ENCODE measurements around a stretch of chr3.

GRCh38 chr3:170045590-170045889 is 7.7 kb downstream of the GPR160 start:
- CAGE, long polyA plus RNA: no peak
- RRBS: no CpG with 5 or more reads among the region's 2 CpGs

GRCh38 chr3:170355767-170356266 is 1.7 kb upstream of the SKIL start:
- CAGE, long polyA plus RNA: no peak
- RRBS: no CpG with 5 or more reads among the region's 11 CpGs

GRCh38 chr3:170760013-170760380 is 110.0 kb downstream of the RPL22L1 start:
- CAGE, long polyA plus RNA: no peak
- RRBS: no CpG with 5 or more reads among the region's 3 CpGs

GRCh38 chr3:170865922-170866653 is 3.9 kb downstream of the RPL22L1 start:
- CAGE, long polyA plus RNA: no peak
- RRBS: no CpG with 5 or more reads among the region's 10 CpGs

DNA sequence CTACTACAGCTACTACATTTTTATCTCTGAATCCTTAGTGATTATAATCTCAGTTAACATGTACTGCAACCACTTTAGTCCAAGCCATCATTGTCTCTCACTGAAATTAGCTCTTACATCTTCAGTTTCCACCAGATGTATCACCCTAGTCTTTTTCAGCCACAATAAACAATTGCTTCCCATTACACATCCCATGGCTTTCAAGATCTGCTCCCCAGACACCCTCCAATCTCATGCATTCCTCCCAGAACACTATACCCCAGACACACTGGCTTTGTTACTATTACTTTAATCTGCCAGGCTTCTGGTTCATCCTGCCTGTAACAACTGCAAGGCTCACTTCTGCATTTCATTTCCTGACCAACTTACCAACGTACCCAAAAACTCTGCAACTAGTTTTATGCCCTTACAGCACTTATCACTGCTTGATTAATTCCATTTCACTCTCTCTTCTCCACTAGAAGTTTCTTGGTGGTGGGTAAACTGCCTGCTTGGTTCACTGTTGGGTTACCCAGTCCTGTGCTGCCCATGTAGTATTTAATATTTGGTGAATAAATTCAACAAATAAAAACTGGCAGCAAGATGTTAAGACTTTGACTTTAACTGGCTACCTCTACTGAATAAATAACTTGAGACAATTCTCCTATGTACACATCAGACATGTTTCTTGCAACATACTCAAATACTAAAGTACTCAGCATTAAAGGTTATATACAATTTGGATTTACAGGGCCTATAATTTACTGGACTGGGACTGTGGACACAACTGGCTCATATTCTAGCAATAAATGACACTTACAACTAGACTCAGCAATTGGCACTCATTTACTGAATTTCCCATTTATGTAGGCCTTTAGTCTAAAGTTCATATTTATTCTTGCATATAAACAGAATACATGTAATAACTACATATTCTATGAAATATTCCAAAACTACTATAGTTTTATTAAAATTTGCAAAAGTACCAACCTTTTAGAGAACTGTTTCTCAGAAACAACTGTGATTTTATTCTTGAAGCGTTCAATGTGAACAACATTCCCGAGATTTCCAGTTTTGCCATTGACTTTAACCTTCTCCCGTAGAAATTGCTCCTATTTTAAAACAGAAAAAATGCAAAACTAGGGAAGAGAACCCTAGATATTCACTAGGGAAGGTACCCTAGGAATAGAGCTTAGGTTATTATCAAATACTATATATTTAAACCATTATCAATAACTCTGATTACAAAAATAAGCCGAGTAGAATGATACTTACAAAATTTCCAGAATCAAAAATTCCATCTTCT is 2.5 kb downstream of the RPL22L1 start:
- CAGE, long polyA plus RNA: no peak
- RRBS: no CpG with 5 or more reads among the region's 5 CpGs

- CAGE, long polyA plus RNA: no peak
- RRBS: no CpG with 5 or more reads among the region's 2 CpGs
These were observed 18.9 kb upstream of the SLC2A2 start for GRCh38 chr3:171045533-171045738.

- CAGE, long polyA plus RNA: no peak
These were observed 96.9 kb upstream of the SLC2A2 start for GRCh38 chr3:171123521-171123734.

DNA sequence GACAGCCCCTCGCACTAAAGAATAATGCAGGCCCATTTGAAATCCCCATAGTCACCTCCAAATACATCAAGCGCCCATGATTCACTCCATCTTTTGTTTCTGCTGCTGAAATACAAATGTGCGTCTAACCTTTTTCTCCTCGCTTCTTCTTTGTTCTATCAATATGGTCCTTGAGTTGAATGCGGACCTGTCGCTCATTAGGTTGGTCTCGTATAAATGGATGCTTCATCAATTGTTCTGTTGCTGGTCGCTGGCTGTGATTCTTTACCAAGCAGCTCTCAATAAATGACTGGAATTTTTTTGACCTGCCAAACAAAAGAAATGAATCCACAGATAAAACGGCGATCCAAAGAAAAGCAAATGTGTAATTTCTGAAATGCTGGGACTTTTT is 140.4 kb upstream of the SLC2A2 start:
- CAGE, long polyA plus RNA: no peak
- RRBS: no CpG with 5 or more reads among the region's 10 CpGs

DNA sequence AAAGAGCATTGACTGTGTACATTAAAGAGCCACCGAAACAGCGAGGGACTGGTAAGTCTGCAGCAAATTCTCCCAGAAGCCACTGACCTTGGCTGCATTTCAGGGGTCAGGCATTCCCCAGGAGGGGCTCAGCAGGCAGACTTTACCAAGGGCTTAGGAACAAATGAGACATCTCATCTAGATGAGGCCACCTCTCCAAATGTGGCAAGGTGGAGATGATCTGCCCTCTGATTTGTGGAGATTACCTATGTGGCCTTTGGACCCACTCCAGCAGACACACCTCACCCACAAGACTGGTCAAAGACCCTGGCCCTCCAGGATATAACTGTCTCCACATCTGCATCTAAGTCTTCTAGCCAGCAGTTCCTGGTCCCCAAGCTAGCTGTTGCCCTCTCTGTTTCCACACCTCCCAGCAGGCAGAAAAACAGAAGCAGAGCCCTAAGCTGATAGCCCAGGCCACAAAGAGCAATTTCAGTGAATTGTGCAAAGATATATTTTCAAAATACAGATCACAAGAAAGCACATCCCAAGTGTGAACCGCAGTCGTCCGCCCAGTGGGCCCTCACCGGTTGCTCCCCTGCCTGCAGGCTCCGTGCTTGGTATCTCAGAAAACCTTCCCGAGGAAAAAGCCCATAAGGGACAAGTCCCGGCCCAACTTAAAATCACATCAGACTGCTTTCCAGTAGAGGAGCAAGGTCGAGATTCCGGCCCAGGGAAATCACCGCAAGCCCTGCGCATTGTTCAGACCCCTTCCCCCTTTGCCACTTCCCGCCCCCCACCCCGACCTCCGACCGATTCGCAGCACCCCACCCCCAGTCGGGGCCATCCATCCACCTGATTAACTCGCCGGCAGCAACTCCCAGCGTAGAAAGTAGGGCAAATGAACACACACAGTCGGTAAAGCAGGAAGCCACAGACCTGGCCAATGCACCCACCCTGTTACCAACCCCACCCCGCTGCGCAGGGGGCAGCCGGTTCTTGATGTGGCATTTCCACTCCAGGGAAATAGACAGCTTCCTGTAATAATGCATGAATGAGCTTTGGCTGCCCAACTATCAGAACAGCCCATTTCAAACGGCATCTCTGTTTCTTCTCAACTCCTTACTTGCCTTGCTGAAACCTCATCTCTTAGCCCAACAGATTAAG is 2.5 kb downstream of the TNIK start:
- CAGE, long polyA plus RNA: no peak
- RRBS: 6% methylated on average over 3 of the region's 27 CpGs

- CAGE, long polyA plus RNA: no peak
- RRBS: no CpG with 5 or more reads among the region's 5 CpGs
These were observed 52.0 kb downstream of the PLD1 start for GRCh38 chr3:171758272-171758783.

DNA sequence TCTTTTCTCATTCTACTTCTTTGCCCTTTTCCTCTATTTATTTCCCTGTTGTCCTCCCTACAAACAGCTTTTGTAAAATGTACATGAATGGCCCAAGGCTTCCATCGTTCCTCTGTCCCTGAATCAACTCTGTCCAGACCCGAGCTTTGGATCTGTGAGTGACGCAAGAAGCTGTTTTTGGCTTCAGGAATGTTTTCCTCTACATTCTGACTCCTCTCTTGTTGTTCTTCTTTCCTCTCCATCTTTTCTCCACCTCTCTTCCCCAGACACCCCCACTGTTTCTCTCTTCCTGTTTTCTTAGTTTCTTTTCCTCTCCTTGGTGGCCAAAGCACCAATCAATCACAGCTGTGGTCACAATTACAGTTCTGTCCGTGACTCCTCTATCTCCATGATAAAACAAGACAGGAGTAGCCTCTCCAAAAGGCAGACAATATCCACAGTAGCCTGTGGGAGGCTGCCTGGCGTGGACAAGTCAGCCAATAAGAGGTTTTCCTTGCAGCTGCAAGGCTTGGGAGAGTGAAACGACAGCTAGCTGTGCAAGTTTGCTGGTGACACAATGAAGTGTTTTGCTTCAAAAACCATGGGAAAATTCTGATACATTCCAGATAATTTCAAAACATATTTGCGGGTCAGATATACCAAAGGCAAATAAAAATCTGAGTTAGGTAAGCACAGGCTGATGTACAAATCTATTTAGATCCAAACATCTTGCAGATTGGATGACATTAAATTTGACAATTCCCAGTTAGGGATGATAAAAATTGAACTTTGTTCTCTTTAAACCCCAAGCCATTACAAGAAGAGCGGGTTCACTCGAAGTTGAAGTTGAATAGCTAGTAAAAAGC is 4.8 kb upstream of the TMEM212 start:
- CAGE, long polyA plus RNA: no peak
- RRBS: no CpG with 5 or more reads among the region's 9 CpGs

DNA sequence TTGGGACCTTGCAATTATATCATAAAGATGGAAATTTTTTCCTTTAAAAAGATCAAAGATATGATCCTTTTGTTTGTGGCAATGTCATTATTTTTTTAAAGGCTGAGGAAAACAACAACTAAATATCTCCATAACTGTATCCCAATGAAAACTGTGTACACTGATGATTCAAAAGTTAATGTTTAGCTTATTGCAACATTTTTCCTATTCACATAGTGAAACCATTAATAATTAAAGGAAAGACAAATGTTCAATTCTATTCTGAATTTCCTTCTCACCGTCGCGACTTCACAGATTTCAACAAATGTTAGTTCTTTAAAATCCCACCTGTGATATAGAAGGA is 40.3 kb downstream of the TMEM212 start:
- CAGE, long polyA plus RNA: no peak
- RRBS: no CpG with 5 or more reads among the region's 3 CpGs

- CAGE, long polyA plus RNA: no peak
- RRBS: no CpG with 5 or more reads among the region's 4 CpGs
These were observed 33.9 kb downstream of the FNDC3B start for GRCh38 chr3:172073131-172073751.

GRCh38 chr3:172079182-172079592 is 39.8 kb downstream of the FNDC3B start:
- CAGE, long polyA plus RNA: no peak
- RRBS: no CpG with 5 or more reads among the region's 2 CpGs

- CAGE, long polyA plus RNA: no peak
- RRBS: no CpG with 5 or more reads among the region's 1 CpG
These were observed 46.3 kb downstream of the FNDC3B start for GRCh38 chr3:172085717-172086095.

- CAGE, long polyA plus RNA: no peak
- RRBS: no CpG with 5 or more reads among the region's 3 CpGs
These were observed 180.9 kb downstream of the GHSR start for GRCh38 chr3:172267433-172267686.

DNA sequence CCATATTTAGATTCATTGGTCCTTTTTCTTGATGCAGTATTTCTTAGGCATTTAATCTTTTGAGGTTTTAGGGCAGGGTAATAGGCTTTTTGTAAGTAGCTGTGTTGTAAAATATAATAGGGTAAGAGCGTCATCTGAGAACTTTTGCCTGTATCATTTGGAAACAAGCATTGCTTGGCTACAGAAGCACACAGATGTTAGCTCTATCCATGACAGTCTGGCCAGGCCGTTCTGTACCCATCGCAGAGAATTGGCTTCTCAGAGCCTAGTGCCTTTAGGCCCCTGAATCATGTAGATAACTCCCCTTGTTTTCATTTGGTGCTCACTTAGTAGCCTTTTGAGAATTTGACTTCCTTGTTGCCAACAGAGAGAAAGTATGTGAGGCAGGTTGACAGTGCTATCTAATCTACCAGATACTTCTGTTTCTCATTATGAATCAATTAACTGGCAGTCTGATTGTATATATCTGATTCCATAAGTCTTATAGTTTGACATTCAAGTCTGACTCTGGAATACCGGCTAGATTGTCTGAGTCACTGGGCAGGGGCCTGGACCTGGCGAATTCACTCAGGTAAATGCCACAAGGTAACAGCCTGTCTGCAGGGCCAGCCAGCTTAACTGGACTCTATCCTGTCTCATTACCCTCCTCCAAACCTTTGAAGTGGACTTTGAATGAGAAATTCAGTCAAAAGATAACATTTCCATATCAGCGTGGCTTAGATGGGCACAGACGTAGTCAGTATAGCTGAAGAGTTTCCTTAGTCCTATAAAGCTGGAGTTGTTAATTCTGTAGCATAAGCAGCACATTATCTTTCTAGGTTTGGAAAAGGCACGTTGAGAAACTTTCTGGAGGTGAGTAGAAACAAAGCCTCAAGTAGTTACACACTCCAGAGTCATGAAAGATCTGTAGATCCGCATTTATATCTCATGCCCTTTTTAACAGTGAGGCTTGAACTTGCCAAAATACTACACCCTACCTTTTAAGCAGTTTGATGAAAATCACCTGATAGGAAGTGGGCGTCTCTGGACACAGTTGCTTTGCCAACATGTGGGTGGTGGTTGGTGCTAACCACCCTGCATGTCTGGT is 160.1 kb downstream of the GHSR start:
- CAGE, long polyA plus RNA: no peak
- RRBS: no CpG with 5 or more reads among the region's 10 CpGs

GRCh38 chr3:172315298-172316012 is 132.8 kb downstream of the GHSR start:
- CAGE, long polyA plus RNA: no peak
- RRBS: no CpG with 5 or more reads among the region's 14 CpGs

GRCh38 chr3:172319632-172320161 is 128.6 kb downstream of the GHSR start:
- CAGE, long polyA plus RNA: no peak
- RRBS: no CpG with 5 or more reads among the region's 8 CpGs

DNA sequence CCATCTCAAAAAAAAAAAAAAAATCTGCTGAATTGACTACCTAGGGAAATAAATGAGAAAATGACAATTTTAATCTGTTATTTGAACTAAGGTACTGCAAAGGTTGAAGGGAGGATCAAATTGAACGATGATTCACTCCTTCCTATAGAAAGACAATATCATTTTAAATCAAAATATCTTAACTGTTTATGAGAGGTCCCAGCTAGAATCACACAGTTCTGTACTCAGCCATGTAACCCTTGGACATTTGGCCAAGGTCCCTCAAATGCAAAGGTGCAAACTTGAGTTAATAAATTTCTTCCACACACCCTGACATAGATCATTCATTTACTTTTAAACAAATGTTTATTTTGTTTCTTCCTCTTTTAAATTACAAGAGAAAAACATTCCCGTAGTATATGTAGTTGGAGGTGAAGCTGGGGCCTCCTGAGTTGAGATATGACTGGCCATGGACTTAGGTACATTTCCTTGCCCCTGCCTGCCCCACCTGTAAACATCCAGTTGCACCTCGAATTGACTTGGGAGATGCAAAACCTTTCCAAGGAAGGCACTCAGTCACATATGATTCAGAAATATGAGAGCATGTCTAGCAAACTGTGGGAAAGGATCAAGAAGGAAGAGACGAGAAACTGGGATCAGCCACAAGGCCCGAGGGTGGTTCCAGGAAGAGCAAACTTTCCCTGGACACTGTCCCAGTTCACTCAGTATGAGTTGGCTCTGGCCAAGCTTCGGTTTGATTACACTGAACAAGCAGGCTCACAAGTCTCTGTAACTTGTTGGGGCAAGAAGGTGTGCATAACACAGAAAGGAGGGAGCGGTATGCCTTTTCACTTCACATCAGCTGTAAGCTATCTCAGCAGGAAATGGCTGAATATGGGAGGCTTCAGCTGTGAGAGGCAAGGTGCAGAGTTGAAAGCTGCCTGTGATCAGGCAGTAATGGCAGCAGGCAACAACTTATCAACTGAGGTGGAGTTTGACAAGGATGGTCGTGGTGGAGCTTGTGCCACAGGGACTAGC is 6.7 kb downstream of the TNFSF10 start:
- CAGE, long polyA plus RNA: no peak
- RRBS: no CpG with 5 or more reads among the region's 8 CpGs